Right lobe of liver (tissue), 4 donors: ENCODE results near the gene ZNF443.

DNA sequence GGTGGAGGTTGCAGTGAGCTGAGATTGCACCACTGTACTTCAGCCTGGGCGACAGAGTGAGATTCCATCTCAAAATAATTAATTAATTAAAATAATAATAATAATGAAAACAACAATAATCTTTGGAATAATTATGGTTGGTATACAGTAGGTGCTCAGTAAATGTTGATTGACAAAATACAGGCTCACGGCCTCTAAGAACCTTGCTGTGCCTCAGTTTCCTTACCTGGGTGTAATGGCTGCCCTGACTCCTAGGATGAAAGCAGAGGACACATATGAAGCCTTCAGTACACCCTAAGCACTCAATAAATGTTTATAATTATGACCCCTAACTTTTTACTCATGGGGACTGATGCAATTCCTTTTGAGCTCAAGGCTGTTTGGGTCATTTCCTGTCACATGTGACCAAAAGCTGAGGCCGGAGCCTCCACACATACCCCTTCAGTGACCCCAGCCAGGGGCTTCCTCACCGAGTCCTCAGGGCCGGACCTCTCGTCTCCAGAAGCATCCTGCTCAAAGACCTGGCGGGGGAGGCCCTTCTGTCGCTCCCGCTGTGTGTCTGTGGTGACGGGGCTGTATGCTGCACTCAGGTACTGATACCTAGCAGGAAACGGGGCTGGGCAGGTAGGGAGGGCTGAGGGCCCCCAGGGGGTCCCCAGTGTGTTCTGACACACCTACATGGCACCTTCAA lies 10.5 kb downstream of the DOCK6 start:
- PRO-cap, 4 experiments: no peak in any of the 4 experiments
- RAMPAGE, long total RNA, 2 experiments: no peak in any of the 2 experiments

GRCh38 chr19:11378161-11378619 lies 3.7 kb downstream of the SWSAP1 start:
- PRO-cap, 4 experiments: no peak in any of the 4 experiments
- RAMPAGE, long total RNA, 2 experiments: no peak in any of the 2 experiments

DNA sequence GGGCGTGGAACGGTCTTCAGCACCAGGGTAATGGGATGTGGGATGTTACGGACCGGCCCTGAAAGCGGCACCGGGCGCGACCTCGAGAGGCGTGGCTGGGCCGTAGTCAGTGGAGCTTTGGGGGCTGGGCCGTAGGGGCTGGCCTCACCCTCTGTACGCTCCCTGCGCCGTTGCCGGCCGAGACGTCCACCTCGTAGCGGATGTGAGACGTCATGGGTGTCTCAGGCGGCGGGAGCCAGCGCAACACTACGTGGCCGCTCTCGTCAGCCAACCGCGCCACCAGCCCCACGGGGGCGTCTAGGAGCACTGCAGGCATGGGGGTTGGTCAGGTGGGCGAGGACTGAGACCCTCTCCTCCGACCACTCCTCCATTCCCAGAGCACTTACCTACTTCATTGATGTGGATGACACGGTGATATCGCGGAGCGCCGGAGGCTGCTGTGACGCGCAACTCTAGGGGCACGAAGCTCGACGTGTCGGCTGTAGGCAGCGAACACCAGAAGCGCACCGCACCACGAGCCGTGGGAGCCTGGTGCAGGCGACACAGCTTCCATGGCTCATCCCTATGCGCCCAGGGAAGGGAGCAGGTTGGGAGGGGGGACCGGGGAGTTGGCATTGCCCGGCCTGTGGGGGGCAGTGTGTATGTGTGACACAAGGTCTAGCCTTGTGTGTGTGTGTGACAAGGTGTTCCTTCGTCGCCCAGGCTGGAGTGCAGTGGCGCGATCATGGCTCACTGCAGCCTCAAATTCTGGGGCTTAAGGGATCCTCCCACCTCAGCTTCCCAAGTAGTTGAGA lies 2.4 kb downstream of the EPOR start:
- PRO-cap, 4 experiments: peak in 4 of 4 experiments; most common plus-strand start position 213 of the sequence (in 4); most common minus-strand start position 204 of the sequence (in 2)
- RAMPAGE, long total RNA, 2 experiments: no peak in any of the 2 experiments

DNA sequence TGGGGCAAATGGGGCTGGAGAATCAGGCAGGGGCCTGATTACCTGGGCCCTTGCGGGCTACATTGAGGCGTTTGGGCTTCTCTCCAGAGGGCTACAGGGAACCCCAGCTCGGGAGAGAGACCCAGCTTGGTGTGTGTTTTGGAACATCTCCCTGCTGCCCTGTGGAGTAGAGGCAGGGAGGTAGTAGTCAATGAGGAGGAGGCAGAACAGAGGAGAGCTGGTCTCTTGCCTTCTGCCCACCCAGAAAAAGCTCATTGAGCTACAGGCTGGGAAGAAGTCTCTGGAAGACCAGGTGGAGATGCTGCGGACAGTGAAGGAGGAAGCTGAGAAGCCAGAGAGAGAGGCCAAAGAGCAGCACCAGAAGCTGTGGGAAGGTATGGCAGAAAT lies 6.7 kb downstream of the PRKCSH start:
- PRO-cap, 4 experiments: no peak in any of the 4 experiments
- RAMPAGE, long total RNA, 2 experiments: no peak in any of the 2 experiments

GRCh38 chr19:11479618-11479905 lies 1.3 kb downstream of the ELAVL3 start:
- PRO-cap, 4 experiments: no peak in any of the 4 experiments
- RAMPAGE, long total RNA, 2 experiments: no peak in any of the 2 experiments

- PRO-cap, 4 experiments: no peak in any of the 4 experiments
- RAMPAGE, long total RNA, 2 experiments: no peak in any of the 2 experiments
Observed at GRCh38 chr19:11696812-11697099, 42.0 kb downstream of the ZNF823 start.

GRCh38 chr19:11736624-11737173 lies 2.0 kb downstream of the ZNF823 start:
- PRO-cap, 4 experiments: peak in 2 of 4 experiments; most common plus-strand start chr19:11737034 (in 1); most common minus-strand start chr19:11736903 (in 2)
- RAMPAGE, long total RNA, 2 experiments: no peak in any of the 2 experiments

- PRO-cap, 4 experiments: no peak in any of the 4 experiments
- RAMPAGE, long total RNA, 2 experiments: no peak in any of the 2 experiments
Observed at GRCh38 chr19:11843824-11844203, 4.7 kb upstream of the ZNF439 start.

DNA sequence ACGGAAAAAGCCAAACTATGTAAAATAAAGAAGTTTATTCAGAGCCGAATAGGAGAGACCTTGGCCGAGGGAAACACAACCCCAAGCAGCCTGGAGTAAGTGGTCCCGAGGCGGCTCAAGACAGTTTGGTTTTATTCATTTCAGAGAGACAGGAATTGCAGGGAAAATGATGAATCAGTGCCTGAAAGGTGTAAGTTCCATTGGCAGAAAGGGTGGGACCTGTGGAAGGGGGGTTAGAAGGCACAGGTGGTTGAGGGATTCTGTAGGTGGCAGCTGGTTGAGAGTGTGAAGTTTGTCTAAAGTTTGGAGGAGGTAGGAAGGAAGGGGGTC lies 823 bp downstream of the ZNF700 start:
- PRO-cap, 4 experiments: peak in 2 of 4 experiments; most common plus-strand start position 41 of the sequence (in 1)
- RAMPAGE, long total RNA, 2 experiments: no peak in any of the 2 experiments

DNA sequence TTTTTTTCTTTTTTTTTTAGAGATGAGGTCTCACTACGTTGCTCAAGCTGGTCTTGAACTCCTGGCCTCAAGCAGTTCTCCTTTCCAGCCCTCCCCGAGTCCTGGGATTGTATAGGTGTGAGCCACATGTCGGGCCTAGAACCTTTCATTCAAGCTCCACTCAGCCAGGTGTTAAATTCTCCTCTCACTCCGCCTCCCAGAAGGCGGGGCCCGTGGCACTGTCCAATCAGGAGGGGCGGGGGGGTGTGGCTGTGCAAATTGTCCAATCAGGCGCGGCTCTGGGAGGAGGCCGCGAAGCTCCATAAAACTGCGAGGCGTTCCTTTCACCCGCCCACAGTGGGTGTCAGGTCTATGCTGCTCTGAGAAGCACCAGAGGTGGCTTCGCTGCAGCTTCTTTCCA lies 3.1 kb upstream of the ZNF625 start:
- PRO-cap, 4 experiments: no peak in any of the 4 experiments
- RAMPAGE, long total RNA, 2 experiments: no peak in any of the 2 experiments

DNA sequence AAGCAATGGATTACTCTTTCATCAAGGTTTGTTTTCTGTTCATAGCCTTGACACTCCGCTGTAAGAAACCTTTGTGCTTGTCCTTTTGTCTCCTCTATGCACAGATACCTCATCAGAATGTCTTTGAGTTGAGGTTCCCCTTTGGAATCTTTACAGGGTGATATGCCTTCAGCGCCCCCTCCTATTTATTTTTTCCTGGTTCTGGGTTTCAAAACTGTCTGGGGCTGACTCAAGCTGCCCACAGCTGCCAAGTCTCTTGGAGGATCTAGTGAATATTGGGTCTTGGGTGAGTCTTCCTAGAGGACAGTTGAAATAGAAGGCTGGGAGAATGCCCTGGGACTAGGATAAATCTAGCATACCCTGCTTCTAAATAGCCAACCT lies 885 bp downstream of the ZNF136 start:
- PRO-cap, 4 experiments: no peak in any of the 4 experiments
- RAMPAGE, long total RNA, 2 experiments: no peak in any of the 2 experiments

DNA sequence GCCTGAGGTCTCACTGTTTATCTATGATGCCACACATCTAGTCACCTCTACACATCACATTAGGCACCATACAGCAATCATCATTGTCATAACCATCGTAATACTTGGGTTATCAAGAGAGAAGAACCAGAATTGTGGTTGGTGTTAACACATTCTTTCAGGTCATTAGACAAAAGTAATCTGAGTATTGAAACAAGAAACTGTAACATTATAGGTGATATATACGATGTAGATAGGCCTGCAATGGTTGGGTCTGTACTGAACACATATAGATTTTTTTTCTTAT lies 23.2 kb downstream of the ZNF44 start:
- PRO-cap, 4 experiments: no peak in any of the 4 experiments
- RAMPAGE, long total RNA, 2 experiments: no peak in any of the 2 experiments

DNA sequence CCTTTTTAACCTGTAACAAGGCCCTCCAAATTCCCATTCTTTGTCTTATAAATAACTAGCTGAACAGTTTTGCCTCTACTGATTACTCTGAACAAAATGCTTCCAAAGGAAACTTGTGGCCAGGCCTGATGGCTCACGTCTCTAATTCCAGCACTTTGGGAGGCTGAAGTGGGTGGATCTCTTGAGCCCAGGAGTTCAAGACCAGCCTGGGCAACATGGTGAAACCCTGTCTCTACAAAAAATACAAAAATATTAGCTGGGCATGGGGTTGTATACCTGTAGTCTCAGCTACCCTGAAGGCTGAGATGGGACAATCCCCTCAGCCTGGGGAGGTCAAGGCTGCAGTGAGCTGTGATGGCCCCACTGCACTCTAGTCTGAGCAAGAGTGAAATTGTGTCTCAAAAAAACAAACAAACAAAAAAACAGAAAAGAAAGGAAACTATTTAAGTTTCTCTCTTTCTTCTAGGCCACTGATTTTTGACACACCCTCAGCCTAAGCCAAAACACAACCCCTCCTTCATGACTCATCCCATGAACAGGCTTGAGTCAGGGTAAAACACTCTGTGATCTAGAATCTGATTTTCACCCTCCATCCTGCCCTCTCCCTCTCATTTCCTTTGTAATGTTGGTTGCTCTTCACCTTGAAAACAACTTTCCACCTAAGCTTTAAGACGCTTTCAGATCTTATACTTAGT lies 5.6 kb downstream of the ZNF44 start:
- PRO-cap, 4 experiments: no peak in any of the 4 experiments
- RAMPAGE, long total RNA, 2 experiments: no peak in any of the 2 experiments

DNA sequence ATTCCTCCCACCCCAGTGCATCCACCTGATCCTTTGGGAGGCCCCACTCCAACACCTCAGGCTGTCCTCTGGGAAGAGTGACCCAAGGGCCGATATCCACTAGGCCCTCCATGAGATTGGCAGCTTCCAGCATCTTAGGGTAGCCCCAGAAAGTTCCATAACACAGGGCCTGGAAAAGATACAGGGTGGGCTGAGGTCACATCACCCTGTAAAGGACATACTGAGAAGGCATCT lies 1.6 kb downstream of the ZNF44 start:
- PRO-cap, 4 experiments: no peak in any of the 4 experiments
- RAMPAGE, long total RNA, 2 experiments: no peak in any of the 2 experiments

- PRO-cap, 4 experiments: peak in 3 of 4 experiments; most common plus-strand start chr19:12330630 (in 1); most common minus-strand start chr19:12330509 (in 3)
- RAMPAGE, long total RNA, 2 experiments: no peak in any of the 2 experiments
Observed at GRCh38 chr19:12330094-12330910, 3.1 kb downstream of the ZNF563 start.

DNA sequence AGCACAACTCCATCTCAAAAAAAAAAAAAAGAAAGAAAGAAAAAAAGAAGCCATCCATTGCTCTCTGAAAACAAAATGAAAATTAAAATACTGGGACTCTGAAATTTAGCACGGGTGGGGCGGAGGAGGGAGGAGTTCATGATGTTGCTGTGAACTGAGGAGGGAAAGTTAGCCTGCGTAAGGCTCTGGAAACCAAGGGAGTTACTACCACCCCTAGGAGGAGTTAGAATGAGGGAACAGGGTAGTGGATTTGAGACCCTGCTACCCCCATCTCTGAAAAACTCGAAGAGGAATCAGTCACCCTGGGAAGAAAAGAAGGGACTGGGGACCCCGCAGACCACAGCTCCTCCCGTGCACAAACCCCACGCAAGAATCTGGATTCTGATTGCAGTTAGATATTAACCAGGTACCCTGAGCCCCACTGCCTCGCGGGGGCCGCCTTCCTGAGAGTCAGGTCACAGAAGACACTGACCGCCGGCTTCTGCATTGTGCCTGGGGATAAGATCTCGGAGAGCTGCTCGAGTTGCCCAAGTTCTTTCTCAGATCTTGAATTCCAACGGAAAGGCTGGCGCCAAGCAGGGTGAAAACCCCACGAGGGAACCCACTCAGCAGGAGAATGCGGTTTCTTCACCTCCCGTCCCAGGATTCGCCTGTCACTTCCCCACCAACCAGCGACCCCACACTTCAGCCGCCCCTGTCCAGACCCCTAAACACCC lies 933 bp downstream of the ZNF442 start:
- PRO-cap, 4 experiments: peak in 2 of 4 experiments; most common plus-strand start position 486 of the sequence (in 2)
- RAMPAGE, long total RNA, 2 experiments: no peak in any of the 2 experiments

- PRO-cap, 4 experiments: peak in 2 of 4 experiments; most common minus-strand start chr19:12373777 (in 2)
- RAMPAGE, long total RNA, 2 experiments: no peak in any of the 2 experiments
Observed at GRCh38 chr19:12373627-12373874, 8.1 kb upstream of the ZNF442 start.

- PRO-cap, 4 experiments: peak in 2 of 4 experiments; most common plus-strand start chr19:12400461 (in 2); most common minus-strand start chr19:12400245 (in 1)
- RAMPAGE, long total RNA, 2 experiments: no peak in any of the 2 experiments
Observed at GRCh38 chr19:12400048-12400934, 780 bp downstream of the ZNF799 start.

- PRO-cap, 4 experiments: peak in 4 of 4 experiments; most common plus-strand start chr19:12441204 (in 4); most common minus-strand start chr19:12441090 (in 4)
- RAMPAGE, long total RNA, 2 experiments: start-site peak on the minus strand in 2 of 2 experiments, at chr19:12440956-12441115 at its widest, 44 to 95 reads per replicate
Observed at GRCh38 chr19:12440442-12441400, at the start of gene ZNF443. ZNF443 (minus strand) TSS chr19:12441021.

DNA sequence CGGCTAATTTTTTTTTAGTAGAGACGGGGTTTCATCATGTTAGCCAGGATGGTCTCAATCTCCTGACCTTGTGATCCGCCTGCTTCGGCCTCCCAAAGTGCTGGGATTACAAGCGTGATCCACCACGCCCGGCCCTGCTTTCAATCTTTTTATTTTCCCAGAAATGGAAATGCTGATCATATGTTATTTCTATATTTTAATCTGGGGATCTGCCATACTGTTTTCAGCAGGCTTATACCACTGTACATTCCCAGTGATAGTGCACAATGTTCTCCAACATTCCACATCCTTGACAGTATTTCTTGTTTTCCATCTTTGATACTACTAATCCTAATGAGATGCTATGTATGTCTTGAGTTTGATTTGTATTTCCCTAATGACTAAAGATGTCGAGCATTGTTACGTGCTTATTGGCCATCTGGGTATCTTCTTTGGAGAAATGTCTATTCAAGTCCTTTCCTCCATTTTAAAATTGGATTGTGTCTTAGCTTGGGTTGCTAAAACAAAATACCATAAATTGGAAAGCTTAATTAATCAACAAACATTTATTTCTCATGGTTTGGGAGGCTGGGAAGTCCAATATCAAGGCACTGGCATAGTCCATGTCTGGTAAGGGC lies 26.0 kb downstream of the ZNF564 start:
- PRO-cap, 4 experiments: no peak in any of the 4 experiments
- RAMPAGE, long total RNA, 2 experiments: no peak in any of the 2 experiments